WTC11 (cell line): ENCODE results near the gene TBP.

- PRO-cap: bidirectional peak, plus-strand start at chr6:170554382, minus-strand start at chr6:170554145; bidirectional peak, plus-strand start at chr6:170554635, minus-strand start at chr6:170554657
These were observed at the start of gene TBP for GRCh38 chr6:170554012-170555023. Gene TBP (plus strand): TSS chr6:170554369.